Renal cortical epithelial cell (primary cell): ENCODE measurements around a stretch of chr10.

- RRBS = no CpG with 5 or more reads among the region's 18 CpGs
Observed at GRCh38 chr10:71965107-71965456, 887 bp downstream of the CHST3 start.

DNA sequence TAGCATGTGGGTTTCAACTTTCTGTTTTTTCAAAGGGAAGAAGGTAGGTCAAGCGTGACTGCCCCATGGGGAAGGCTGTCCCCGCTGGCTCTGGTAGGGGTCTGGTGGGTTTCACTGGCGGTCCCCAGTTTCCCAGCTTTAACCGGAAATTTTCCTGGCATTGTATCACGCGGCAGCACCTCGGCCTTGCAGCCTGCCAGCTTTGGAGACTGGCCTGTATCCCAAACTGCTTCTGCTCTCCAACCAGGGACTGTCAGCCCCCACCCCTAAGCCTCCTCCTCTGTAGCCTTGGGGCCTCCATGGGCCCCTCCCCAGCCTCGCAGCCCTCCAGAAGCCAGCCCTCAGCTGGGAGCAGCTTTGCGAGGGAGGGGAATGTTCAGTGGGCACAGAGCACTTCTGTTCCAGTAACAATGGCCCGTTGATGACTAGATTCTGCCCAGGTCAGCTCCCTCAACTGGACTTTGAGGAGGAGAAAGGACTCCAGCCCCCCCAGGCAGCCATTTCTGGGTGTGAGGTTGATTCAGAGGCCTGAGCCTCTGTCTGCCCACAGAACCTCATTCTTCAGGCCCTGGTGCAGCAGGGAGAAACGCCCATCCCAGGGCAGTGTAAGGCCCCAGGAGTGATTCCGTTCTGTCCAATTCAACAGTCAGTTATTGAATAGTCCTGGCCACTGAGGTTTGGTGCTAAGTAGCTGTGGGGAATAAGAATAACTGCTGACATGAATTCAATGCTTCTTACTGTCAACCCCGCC is 17.0 kb downstream of the CHST3 start:
- RRBS = no CpG with 5 or more reads among the region's 13 CpGs

- RRBS = no CpG with 5 or more reads among the region's 21 CpGs
Observed at GRCh38 chr10:72059449-72060426, 28.6 kb downstream of the SPOCK2 start.

GRCh38 chr10:72065320-72065641 is 23.1 kb downstream of the SPOCK2 start:
- RRBS = 26% methylated on average over 2 of the region's 8 CpGs

- RRBS = no CpG with 5 or more reads among the region's 17 CpGs
Observed at GRCh38 chr10:72066660-72067356, 21.5 kb downstream of the SPOCK2 start.

GRCh38 chr10:72074686-72075149 is 13.6 kb downstream of the SPOCK2 start:
- RRBS = no CpG with 5 or more reads among the region's 14 CpGs

- RRBS = 94% methylated on average over 4 of the region's 12 CpGs
Observed at GRCh38 chr10:72084029-72084641, 4.2 kb downstream of the SPOCK2 start.

- RRBS = no CpG with 5 or more reads among the region's 6 CpGs
Observed at GRCh38 chr10:72089481-72090088, 1.2 kb upstream of the SPOCK2 start.

- RRBS = no CpG with 5 or more reads among the region's 11 CpGs
Observed at GRCh38 chr10:72238410-72239090, 22.5 kb upstream of the ASCC1 start.

- RRBS = 75% methylated on average over 5 of the region's 21 CpGs
Observed at GRCh38 chr10:72248149-72249360, 25.2 kb upstream of the DDIT4 start.

GRCh38 chr10:72254403-72254944 is 19.2 kb upstream of the DDIT4 start:
- RRBS = no CpG with 5 or more reads among the region's 4 CpGs

DNA sequence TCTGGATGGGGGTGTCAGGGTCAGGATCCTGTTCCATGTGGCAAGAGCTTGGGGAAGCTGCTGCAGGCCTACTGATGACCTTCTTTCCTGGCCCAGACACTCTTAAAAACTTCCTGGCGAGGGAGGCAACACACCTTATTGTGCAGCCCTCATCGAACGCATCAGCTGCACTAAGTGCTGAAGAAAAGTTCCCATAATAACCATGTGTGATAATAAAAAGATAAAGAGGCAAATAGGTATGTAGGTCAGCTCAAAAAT is 13.7 kb upstream of the DDIT4 start:
- RRBS = no CpG with 5 or more reads among the region's 3 CpGs

- RRBS = 1% methylated on average over 12 of the region's 34 CpGs
Observed at GRCh38 chr10:72274126-72274477, 378 bp downstream of the DDIT4 start.

- RRBS = 100% methylated on average over 1 of the region's 19 CpGs
Observed at GRCh38 chr10:72309305-72310115, 35.8 kb downstream of the DDIT4 start.

DNA sequence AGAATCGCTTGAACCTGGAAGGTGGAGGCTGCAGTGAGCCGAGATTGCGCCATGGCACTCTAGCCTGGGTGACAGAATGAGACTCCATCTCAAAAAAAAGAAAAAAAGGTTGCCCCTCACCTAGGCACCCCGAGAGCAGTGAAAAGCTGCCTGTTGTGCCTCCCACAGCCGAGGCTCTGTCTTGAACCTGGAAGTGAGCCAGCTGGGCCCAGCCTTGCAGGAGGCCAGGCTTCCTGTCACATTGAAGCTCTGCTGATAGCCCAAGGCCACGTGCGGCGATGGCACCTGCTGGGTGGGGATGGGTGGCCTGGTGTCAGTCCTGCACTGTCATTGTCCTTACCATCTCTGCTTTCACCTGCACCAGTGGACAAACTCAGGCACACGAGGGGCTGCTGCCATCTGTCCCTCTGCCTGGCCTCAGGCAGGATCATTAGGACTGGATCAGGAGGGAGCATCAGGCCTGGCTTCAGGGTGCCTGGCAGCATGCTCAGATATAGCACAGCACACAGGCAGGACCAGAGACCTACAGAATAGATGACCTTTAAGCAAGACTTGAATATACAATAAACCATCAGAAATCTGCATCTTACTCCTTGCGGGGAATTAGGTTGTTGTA is 37.7 kb downstream of the DNAJB12 start:
- RRBS = no CpG with 5 or more reads among the region's 10 CpGs

DNA sequence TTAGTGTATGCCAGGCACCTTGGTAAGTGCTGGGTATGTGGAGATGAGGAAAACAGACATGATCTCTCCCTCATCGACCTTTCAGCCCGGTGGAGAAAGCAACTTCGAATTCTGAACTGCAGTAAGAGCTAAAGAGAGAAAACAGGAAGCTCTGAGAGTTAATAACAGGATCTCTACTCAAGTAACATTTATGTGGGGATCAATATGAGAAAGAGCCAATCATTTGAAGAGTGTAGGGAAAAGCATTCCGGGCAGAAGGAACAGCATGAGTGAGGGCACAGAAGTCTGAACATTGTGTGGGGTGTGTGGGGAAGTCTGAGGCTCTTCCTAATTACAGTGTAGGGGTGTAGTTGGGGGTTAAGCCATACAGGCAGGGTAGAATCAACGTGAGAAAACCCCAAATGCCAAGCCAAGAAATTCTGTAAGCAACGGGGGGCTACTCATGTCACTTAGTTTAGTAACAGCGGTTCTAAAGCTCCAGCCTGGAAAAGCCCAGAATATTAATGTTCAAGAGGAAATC is 36.4 kb downstream of the DNAJB12 start:
- RRBS = no CpG with 5 or more reads among the region's 7 CpGs

- RRBS = no CpG with 5 or more reads among the region's 27 CpGs
Observed at GRCh38 chr10:72325110-72325900, 29.4 kb downstream of the DNAJB12 start.

GRCh38 chr10:72340642-72341332 is 13.9 kb downstream of the DNAJB12 start:
- RRBS = 81% methylated on average over 5 of the region's 23 CpGs

- RRBS = no CpG with 5 or more reads among the region's 8 CpGs
Observed at GRCh38 chr10:72351636-72352640, 2.8 kb downstream of the DNAJB12 start.

DNA sequence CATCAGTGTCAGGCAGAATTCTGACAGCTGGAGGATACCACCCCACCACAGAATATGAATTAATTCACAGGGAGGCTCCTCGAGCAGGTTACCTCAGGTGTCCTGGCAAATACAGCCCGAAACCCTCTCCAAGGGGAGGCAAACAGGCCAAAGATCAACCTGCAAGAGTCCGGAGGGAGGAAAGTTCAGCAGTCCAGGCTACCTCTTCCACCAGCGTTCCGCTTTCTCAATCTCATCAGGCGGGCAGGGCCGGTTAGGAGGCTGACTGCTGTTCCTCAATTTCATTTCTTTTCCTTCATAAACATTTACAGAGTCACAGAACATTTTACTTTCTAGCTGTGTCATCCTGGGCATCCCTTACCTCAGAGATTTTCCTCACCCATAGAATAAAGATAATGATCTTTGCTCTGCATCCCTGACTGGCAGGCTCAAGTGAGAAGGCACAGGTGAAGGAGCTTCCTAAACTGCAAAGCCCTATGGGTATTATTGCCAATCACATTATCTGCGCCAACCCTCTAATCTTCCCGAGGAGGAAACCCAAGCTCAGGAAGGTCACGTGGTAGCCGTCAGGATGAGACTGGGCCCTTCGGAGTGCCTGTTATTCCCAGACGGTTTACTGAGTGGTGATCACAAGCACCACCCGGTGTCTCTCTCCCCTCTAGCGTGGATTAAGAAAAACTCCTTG is 1.3 kb downstream of the DNAJB12 start:
- RRBS = 34% methylated on average over 4 of the region's 15 CpGs